Measurements from ENCODE around the gene C1orf54.

- PRO-cap, 2 experiments, result no peak in any of the 2 experiments
These were observed 1.6 kb downstream of the PLEKHO1 start for GRCh38 chr1:150151189-150151782.

DNA sequence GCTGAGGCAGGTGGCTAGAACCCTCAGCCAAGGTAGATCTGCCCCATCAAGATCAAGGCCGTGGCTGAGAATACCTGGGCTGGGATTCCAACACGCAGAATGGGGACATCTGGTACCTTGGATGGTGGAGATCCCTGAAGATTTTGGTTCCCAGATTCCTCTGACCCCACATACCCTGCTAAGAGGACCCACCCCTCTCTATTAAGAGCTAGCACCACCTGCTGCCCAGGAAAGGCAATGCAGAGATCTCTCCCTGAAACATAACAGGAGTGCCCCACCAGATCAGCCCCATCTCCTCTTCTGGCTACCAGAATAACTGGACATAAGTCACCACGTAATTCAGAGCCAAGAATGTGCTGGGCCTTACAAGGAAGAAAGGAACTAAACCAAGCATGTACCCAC, 16.2 kb downstream of the PLEKHO1 start:
- PRO-cap, 2 experiments, result no peak in any of the 2 experiments

GRCh38 chr1:150213526-150214671, 22.0 kb downstream of the ANP32E start:
- PRO-cap, 2 experiments, result peak in 2 of 2 experiments; most common plus-strand start chr1:150213785 (in 1); most common minus-strand start chr1:150213619 (in 2)

DNA sequence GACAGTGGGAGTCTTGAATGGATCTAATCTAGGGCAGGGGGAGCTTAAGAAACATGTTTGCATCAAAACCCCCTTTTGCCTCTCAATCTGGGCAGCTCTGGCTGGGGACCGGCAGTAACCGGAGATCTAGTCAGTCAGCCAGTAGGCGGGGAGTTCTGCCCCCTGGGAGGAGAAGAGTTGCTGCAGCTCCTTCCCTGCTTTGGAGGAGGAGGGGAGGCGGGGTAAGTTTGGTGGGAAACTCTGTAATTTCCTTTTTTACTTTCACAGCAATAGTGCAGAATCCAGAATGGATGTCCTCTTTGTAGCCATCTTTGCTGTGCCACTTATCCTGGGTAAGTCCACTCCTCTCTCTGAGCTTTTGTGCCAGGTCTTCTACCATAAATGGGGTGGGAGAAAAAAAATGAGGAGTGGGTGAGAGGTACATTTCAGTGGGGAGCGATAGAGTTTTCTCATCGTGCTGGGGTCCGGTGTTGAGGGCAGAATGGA, at the start of gene C1orf54:
C1orf54 (plus strand) TSS at position 259 of the 486 bp plus-strand sequence.
- PRO-cap, 2 experiments, result no peak in any of the 2 experiments

DNA sequence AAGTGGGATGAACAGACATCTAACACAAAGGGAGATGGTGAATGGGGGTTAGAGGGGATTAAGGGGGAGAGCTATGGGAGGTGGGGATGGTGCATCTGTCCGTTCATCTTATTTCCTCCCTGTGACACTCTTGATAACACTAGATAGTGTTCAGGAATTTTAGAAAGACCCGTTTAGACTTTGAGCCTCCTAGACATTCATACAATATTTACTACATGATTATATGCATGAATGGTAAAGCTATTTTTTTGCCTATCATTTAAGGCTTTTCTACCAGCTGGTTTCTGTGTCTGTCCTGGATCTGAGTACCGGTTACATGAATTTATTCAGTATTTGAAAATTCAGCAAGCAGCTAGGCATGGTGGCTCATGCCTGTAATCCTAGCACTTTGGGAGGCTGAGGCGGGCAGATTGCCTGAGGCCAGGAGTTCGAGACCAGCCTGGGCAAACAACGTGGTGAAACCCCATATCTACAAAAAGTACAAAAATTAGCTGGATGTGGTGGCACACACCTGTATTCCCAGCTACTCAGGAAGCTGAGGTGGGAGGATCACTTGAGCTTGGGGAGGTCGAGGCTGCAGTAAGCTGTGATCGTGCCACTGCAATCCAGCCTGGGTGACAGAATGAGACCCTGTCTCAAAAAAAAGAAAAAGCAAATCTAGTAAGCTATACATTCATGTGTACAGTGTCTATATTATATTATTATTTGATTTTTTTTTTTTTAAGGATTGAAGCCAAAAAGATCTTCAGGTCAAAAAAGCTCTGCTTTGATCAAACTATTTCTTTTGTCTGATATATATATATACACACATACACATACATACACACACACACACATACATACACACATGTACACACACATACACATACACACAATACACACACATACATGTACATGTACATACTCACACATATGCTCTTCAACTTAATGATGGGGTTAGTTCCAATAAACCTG, 17.2 kb upstream of the RPRD2 start:
- PRO-cap, 2 experiments, result no peak in any of the 2 experiments

DNA sequence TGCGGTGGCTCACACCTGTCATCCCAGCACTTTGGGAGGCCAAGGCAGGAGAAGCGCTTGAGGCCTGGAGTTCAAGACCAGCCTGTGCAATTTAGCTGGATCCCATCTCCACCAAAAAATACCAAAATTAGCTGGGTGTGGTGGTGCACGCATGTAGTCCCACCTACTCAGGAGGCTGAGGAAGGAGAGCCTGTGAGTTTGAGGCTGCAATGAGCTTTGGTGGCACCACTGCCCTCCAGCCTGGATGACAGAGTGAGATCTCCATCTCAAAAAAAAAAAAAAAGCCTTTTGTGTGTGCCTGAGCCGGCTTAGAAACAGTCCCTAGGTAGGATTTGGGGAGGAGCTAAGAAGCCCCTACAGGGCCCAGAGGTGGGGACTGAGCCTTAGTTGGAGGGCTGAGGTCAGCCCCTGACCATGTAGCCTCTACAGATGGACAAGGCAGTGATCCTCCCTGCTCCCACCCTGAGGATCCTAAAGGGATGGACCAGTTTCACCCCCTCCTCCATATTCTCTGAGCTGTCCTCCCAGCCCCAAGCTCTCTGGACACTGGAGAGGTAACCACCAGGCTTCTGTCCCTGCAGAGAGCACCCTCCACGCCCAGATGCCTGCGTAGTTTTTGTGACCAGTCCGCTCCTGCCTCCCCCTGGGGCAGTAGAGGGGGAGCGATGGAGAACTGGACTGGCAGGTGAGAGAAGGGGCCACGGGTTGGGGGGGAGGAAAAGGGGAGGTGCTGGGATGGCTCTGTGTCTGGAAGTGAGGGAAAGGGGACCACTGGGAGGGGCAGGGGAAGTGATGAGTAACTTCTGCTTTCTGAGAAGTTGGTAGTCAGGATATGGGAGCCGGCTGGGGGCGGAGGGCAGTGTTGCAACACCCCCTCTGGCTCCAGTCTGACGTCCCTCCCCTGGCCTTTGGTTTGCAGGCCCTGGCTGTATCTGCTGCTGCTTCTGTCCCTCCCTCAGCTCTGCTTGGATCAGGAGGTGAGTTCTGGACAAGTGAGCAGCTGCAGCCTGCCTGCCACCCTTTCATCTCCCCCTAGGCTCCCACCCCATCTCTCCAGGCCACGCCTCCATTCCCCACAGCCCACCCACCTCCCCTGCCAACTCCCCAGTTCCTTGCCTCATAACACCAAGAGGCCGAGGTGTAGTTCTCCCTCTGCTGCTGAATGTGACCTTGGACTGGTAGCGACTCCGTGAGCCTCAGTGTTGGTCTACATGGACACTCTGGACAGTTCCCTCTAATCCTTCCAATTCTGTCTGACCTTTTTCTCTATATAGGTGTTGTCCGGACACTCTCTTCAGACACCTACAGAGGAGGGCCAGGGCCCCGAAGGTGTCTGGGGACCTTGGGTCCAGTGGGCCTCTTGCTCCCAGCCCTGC, 2.9 kb downstream of the ADAMTSL4 start:
- PRO-cap, 2 experiments, result no peak in any of the 2 experiments

GRCh38 chr1:150563228-150564060, 14.2 kb downstream of the ADAMTSL4 start:
- PRO-cap, 2 experiments, result no peak in any of the 2 experiments

- PRO-cap, 2 experiments, result peak in 2 of 2 experiments; most common plus-strand start chr1:150576858 (in 1); most common minus-strand start chr1:150577319 (in 2)
These were observed 2.5 kb downstream of the MCL1 start for GRCh38 chr1:150576665-150577559.

DNA sequence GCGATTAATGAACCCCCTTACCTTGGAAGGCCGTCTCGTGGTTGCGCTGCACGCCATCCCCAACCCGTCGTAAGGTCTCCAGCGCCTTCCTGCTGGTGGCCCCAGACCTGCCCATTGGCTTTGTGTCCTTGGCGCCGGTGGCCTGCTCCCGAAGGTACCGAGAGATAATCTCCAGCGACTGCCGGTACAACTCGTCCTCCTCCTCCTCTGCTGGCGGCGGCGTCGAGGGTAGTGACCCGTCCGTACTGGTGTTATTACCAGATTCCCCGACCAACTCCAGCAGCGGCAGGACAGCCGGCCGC, 637 bp downstream of the MCL1 start:
- PRO-cap, 2 experiments, result peak in 1 of 2 experiments; most common plus-strand start position 114 of the sequence (in 1)

DNA sequence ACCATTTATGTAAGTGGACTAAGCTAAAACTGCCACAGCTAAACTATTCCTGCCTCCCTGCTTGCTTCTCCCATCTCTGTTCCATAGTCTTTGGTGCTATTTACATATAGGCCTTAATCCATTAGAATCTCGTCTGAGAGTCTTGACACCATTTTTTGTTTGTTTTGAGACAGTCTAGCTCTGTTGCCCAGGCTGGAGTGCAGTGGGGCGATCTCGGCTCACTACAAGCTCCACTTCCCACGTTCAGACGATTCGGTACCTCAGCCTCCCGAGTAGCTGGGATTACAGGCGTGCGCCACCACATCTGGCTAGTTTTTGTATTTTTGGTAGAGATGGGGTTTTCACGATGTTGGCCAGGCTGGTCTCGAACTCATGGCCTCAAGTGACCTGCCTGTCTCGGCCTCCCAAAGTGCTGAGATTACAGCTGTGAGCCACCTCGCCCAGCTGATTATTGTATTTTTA, 832 bp upstream of the MCL1 start:
- PRO-cap, 2 experiments, result no peak in any of the 2 experiments

GRCh38 chr1:150875258-150875559, 1.2 kb downstream of the ARNT start:
- PRO-cap, 2 experiments, result no peak in any of the 2 experiments

- PRO-cap, 2 experiments, result no peak in any of the 2 experiments
These were observed 16.6 kb downstream of the SETDB1 start for GRCh38 chr1:150942843-150943042.

DNA sequence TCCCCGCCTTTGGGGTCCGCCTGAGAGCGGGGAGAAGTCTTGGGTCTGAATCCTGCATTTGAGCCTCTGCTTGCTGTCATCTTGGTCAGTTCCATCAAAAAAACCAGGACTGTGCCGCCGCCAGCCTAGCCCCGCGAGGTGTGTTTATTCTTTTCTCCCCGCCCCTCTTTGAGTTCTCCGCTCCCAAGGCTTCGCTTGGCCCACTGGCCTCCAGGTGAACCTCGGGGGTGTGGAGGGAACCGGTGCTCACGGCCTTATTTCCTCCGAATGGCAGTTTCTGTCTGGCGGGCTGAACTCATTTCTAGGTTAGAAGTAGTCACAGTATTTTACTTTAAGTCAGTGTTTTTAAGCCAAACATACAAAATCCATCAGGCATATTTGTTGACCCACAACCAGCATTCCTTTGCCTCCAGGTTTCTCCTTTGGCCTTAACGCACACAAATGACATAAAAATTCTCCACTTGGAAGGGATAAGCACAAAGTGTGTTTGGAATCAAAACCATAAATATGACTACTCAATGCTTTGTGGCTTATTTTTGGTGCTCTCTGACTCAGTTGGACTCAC, 724 bp downstream of the PRUNE1 start:
- PRO-cap, 2 experiments, result peak in 2 of 2 experiments; most common plus-strand start position 213 of the sequence (in 2); most common minus-strand start position 96 of the sequence (in 1)

GRCh38 chr1:151013546-151014021, 5.3 kb downstream of the PRUNE1 start:
- PRO-cap, 2 experiments, result no peak in any of the 2 experiments

DNA sequence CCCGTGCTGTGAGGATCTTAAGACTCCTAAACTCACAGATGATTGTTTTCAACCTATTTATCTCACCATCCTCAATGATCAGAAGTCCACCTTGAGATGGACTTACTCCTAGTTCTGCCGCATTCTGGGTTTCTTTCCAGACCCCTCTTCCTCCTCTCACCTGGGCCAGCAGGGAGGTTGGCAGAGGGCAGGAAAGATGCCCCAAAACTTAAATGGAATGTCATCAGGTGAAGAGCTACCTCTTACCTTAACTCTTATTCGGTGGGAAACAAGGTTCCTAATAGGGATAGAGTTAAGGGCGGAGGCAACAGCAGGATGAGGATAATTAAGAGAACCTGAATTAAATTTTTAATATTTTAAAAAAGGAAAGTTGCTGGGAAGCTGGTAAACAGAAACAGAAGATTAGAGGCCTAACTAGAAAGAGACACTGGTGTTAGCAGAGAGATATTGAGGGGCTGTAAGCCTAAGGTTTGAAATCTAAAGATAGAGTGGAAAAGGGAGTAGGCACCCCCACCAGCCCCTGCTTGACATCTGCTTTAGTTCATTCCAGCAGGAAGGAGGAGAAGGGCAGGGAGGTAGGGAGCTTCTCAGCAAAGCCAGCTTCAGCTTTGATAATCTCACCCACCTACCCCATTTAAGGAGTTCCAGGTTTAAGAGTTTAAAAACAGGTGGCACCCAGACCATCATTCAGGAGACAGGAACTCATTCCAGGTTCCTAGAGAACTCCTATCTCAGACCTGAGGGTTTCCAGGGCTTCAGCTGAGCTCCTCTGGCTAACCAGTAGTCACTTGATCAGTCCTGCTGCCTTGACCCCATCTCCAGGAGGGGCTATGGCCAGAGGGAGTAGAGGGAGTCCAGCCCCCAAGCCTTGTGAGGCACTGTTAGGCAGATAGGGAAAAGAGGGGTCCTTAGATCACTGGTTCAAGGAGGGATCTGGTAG, 5.1 kb downstream of the C1orf56 start:
- PRO-cap, 2 experiments, result no peak in any of the 2 experiments

- PRO-cap, 2 experiments, result no peak in any of the 2 experiments
These were observed 739 bp downstream of the MLLT11 start for GRCh38 chr1:151060800-151061471.

DNA sequence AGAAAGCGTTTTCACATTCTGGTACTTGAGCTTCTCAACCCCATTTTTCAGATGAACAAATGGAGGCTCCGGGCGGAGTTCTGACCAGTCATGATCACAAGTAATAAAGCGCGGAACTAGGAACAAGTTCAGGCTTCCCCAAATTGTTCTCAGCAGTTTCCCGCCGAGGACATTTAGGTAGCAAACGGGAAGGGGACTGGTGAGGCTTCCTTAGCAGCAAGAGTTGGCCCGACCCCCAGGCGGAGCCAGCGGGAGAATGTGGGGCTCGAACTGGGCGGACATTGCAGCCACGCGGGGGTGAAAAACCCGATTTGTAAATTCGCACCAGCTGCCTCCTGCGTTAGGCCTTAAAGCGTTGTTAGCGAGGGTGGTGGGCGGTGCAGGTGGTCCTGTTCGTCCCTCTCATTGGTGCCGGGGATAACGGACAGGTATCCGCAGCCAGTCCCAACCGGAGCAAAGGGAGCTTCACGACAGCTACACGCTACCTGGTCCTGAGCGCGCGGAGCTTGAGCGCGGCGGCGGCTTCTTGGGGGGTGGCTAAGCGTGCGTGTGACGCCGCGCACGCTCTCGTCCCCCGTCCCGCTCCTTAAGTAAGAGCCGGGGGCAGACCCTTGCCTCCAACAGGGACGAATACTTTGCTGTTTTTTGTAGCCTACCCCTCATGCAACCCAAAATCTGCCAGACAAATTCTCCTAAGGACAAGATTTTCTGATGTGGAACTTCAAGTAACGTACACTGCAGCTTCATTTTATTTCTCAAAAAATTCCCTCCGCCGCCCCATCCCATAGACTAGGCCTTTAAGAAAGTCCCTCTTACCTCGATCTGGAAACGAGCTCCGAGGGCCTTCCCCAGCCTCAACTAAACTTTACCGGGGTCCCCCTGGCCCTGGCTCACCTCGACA, 15.2 kb downstream of the SEMA6C start:
- PRO-cap, 2 experiments, result no peak in any of the 2 experiments

DNA sequence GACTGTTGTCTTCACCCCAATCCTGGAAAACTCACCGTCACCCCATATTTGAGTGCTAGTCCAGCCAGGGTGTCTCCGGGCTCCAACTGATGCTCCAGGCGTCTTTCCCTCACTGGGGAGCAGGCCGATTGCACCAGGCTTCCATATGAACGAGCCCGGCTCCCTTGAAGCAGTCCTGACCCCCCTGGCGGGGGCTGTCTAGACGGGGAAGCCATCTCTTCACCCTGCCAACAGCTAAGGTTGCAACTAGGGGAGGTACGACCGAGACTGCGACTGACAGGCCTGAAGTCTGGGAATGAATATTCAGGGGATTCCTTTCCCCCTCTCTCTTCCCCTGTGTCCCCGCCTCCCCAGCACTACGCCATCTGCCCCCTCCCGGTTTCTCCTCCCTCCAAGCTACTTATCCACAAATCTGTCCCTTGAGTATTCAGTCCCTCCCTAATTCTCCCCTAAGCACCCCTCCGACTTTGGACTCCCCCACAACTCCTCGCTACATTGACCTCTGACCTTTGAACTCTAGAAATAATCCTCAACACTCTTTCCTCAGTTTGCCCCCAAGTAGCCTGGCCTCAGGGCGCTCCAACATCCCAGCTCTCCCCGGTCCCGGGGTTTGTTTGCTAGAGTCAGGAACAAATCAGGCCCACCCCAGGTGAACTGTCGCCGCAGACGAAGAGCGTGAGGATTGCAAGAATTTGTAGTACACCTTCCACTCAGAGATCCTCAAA, 496 bp downstream of the LYSMD1 start:
- PRO-cap, 2 experiments, result no peak in any of the 2 experiments

- PRO-cap, 2 experiments, result peak in 2 of 2 experiments; most common plus-strand start chr1:151195481 (in 1); most common minus-strand start chr1:151195376 (in 2)
These were observed 3.3 kb upstream of the PIP5K1A start for GRCh38 chr1:151194867-151195609.

DNA sequence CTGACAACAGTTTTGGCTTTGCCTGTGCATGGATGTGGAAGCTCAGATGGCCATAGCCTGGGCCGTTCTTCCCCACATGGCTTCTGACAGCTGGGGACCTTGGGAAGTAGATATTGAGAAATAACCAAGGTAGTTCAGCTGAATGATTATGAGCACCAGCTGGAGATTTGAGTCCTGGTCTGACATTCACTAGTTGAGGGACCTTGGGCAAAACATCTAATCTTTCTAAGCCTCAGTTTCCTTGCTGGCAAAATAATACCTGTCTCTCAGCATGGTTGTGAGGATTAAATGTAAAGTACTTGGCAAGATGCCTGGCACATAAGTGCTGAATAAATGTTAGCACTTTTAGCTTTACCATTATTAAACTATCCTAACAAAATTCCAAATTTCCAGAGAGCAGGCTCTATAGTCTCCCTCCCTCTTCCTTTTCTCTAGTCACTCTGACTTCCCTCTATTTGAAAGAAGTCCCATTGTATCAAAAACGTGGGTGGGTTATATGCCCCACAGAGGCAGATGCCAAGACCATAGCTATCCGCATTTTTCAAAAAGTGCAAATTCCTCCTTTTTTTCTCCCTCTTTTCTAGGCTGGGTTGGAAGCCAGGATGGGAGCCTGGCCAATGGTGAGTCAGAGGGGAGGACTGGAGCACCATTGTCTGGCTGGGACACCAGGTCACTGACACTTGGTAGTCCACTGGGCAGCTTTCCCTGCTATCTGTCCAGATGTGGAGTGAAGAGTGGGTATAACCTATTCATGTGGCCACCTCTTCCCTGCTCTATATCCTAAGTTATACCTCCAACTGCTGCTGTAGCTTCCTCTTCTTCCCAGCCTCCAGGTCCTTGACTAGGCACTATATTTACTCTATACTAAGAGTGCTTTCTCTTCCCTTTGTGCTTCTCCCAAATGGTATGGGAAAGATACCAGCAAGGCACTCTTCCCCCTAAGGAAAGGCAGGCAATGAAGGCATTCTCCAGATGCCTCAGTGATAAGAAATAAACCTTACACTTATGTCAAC, 13.2 kb downstream of the PI4KB start:
- PRO-cap, 2 experiments, result no peak in any of the 2 experiments